Epithelial cell of alveolus of lung (primary cell): Measurements from ENCODE around the gene PADI4.

- RAMPAGE, long total RNA: no peak
- RRBS: no CpG with 5 or more reads among the region's 9 CpGs
Measured at GRCh38 chr1:17307796-17308408, at the start of gene PADI4. Gene PADI4 (plus strand): TSS chr1:17308197.

DNA sequence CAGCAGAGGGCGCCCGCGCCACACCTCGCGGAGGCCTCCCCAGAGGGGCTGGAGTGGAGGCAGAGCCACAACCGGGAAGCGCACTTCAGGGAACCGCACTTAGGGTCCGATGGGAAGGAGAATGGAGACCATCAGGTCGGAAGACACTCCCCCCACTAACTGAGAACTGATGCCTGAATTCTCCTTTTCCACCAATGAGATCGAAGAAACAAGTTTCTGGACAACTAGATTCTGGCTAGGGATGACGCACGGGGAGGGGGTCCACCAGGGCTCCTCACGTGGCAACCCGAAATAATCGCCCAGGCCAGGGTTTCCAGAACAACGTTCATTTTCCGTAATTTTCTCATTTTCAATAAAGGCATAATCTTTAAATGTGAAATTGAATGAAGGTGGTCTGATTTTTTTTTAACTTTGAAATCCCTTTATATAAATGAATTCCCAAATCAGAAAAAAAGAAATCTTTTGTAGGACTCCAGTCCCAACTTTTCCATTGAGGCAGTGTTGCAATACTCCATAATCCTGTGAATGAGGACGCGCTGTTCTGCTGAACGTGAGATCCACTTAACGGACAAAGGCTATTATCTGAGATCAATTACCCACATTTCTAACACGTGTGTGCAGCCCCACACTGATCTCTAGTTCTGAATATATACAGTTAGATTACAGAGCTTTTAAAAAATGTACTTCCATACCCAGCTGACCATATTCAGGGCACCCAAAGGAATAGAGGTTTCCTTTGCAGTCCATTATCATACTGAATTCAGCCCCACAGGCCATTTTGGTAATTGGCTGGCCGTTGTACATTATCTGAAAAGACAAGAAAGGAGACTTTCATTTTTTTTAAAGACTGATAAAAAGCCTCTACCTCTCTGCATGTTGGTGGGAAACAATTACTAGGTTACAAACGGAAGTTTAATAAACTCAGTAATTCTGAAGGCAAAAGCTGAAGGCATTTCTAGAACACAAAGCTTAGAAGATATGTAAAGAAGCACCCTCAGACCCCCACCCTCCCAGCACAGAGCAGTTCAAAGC is 19.1 kb downstream of the RCC2 start:
- RAMPAGE, long total RNA: no peak
- RRBS: no CpG with 5 or more reads among the region's 25 CpGs

DNA sequence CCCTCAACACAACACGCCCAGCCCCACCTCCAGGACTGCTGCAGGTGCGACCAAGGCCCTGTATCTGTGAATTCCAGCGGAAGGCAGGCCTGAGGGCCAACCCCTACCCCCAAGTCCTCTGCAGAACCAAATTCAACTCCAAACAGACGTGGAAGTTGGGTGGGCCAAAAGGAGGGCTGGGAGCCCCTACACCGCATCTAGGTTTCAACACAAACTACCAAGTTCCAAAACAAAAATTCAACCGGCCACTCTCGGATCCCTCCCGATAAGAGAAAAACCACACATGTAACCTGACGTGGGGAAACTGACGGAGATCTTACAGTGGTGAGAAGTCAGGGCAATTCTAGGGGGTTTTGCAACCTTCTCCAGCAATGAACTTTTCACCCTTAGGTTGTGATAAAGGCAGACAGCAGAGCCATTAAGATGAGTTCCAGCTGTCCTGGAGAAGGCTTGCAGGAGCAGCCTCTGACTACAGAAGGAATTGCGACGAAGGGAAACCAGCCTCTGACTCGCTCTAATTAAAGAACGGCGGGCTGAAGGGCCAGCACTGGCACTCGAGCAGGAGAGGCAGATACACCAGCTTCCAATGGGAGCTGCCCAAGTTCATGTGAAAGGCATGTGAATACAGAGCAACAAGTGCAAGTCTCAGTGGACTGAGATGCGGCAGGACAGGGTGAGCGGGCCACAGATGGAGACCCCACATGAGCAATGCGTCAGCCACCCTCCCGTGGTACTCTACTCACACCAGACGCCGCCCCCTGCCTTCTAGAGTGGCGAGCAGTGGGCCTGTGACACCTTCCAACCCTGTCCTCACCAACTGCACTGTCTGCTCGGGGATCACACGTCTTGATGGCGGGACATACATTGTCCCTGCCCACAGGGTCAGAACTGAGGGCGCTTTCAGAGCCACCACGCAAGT is 15.8 kb downstream of the RCC2 start:
- RAMPAGE, long total RNA: no peak
- RRBS: no CpG with 5 or more reads among the region's 28 CpGs

DNA sequence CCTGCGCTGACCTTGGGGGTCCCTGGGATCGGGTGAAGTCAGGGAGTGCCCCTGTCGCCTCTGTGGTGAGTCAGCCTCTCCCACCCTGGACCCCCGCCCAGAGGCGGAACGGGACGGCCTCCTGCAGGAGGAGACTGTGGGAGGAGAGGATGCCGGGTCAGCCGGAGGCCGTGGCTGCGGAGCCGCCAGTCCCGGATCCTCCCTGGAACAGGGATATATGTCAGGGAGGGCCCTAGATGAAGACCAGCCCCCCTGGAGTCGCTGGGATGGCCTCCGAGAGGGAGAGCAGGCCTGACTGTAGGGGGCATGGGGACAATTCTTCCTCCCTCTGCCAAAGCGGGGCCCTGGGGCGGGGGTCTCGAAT is 794 bp downstream of the ARHGEF10L start:
- RAMPAGE, long total RNA: no peak
- RRBS: no CpG with 5 or more reads among the region's 18 CpGs

- RAMPAGE, long total RNA: no peak
- RRBS: no CpG with 5 or more reads among the region's 7 CpGs
Measured at GRCh38 chr1:17567576-17568180, 28.2 kb downstream of the ARHGEF10L start.

DNA sequence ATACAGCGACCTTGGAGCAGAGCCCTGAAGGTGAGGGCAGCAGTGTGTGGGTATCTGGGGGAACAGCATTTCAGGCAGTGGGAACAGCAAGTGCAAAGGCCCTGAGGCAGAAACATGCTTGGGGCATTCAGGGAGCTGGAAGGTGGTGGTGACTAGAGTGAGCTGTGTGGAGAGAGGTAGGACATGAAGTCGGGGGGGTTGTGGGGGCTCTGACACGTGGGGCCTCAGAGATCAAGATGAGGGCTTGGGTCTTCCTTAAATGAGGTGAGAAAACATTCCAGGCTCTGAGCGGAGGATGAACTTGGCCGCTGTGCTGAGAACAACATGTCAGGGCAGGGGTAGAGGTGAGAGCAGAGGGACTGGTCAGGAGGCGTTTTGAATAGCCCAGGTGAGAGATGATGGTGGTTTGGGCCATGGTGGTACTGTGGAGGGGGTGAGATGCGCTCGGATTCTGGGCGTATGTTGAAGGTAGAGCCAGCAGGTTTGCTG is 30.9 kb downstream of the ARHGEF10L start:
- RAMPAGE, long total RNA: no peak
- RRBS: no CpG with 5 or more reads among the region's 9 CpGs

DNA sequence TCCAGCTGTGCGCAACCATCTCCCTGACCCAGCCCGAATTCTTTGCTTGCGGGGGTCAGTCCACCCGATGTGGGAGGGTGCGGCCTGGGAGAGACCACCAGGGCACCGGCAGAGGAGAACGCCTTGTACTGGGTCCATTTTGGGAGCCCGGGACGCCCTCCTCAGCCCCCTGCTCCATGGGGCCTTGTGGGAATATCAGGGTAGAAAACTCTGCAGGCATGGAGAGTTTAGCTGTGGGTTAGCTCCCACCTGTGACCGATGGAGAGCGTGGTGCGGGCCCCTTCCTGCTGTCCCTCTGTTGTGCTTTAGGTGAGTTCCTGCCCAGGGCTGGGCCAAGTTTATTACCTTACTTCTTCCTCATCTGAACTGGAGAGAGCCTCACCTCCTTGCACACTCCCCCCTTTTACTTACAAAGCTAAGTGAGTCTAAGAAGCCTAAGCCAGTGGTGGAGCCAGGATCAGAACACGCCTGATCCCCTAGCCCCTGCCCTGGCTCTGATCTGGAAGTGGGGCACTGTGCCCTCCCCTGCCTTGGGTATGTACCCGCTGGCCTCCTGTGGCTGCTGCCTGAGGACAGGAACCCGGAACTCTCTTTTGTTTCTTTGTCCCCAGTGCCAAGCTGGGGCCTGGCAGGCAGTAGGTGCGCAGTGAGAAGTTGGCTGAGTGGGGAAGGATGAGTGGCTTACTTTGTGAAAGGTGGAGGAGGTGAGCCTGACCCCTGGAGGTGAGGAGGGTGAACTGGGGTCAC is 32.8 kb downstream of the ARHGEF10L start:
- RAMPAGE, long total RNA: no peak
- RRBS: 80% methylated on average over 1 of the region's 16 CpGs

GRCh38 chr1:17617710-17618145 is 78.2 kb downstream of the ARHGEF10L start:
- RAMPAGE, long total RNA: no peak
- RRBS: no CpG with 5 or more reads among the region's 12 CpGs

- RAMPAGE, long total RNA: no peak
- RRBS: no CpG with 5 or more reads among the region's 14 CpGs
Measured at GRCh38 chr1:17644133-17644778, 104.8 kb downstream of the ARHGEF10L start.

GRCh38 chr1:17708552-17708776 is 46.7 kb upstream of the ACTL8 start:
- RAMPAGE, long total RNA: no peak

- RAMPAGE, long total RNA: no peak
- RRBS: no CpG with 5 or more reads among the region's 7 CpGs
Measured at GRCh38 chr1:18107162-18107451, 491 bp upstream of the IGSF21 start.

DNA sequence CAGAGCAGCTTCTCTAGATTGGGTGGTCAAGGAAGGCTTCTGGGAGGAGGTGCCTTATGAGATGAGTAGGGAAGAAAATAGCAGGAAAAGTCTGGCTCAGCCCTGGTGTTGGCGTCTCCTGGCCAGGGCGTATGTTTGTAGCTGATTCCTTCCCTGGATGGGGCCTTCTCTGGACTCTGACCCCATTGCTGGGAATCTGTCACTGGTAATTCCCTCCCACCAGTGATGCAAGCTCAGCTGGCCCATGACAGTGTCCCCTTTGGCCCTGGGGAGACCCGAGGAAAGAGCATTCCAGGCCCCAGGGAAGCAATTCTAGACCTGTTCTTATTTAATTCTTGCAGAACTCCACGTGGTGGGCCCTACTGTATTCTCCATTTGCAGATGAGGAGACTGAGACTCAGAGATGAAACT is 20.7 kb downstream of the IGSF21 start:
- RAMPAGE, long total RNA: no peak
- RRBS: no CpG with 5 or more reads among the region's 4 CpGs

DNA sequence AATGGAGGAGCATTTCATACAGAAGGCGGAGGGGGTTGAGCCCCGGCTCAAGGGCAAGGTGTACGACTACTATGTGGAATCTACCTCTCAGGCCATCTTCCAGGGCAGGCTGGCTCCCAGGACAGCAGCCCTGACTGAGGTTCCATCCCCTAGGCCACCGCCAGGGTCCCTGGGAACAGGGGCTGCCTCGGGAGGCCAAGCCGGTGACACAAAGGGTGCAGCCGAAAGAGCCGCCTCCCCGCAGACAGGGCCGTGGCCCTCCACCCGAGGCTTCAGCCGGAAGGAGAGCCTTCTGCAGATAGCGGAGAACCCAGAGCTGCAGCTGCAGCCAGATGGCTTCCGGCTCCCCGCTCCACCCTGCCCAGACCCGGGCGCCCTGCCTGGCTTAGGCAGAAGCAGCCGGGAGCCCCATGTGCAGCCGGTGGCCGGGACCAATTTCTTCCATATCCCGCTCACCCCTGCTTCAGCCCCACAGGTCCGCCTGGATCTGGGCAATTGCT is 1.1 kb downstream of the KLHDC7A start:
- RAMPAGE, long total RNA: no peak
- RRBS: 56% methylated on average over 8 of the region's 22 CpGs

GRCh38 chr1:18607530-18607792 is 23.2 kb upstream of the PAX7 start:
- RAMPAGE, long total RNA: no peak
- RRBS: no CpG with 5 or more reads among the region's 4 CpGs

GRCh38 chr1:18871164-18871597 is 11.7 kb upstream of the TAS1R2 start:
- RAMPAGE, long total RNA: no peak
- RRBS: no CpG with 5 or more reads among the region's 3 CpGs

DNA sequence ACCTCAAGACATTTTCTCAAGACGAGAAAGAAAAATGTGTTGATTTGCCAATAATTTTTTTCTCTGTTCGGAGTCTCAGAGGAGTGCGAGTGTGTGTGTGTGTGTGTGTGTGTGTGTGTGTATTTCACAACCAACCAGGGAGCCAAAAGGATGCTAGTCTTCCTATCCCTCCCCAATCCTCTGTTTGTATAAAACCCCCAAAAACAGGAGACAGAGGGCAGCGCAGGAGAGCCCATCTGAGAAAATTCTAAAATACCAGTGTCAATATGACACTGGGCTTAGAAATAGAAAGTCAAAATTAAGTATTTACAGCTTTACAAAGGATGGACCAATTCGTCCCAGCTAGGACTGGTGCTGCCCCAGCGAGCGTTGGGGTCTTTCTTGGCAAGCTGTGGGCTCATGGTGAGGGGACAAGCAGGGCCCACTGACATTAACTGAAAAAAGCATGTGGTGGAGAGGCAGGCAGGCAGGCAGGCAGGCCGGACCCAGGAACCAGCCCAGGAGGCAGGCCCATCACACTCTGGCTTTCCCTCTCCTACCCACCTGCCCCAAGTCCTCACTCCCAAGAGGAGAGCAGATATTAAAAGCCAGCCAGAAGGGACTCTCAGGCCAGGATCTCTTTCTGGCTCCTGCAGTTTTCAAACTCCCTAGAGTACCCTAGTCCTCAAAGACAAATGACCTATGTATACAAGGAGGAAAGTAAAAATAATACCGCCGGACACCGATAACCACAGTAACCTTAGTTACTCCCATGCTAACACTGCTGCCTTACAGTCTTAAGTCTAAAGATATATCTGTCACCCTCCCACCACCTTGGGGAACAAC is 3.5 kb upstream of the ALDH4A1 start:
- RAMPAGE, long total RNA: no peak
- RRBS: no CpG with 5 or more reads among the region's 11 CpGs

DNA sequence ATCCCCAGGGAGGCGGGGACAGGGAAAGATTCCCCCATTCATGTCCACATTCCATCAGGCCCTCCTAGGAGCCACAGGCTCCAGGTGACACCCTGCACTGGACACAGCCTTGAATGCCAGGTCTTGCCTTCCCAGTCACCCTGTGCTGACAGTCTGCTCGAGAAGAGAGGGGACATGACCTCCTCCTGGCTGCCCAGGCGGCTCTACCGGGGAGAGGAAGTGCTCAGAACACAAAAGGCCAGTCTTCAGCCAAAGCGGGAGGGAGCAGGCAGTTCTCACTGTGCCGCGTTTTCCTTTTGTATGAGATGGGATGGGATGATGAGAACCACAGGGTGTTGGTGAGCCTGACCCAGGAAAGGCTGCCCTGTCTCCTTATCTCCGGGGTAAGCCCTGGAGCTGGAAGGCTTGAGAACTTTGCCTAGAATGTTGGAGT is 14.6 kb downstream of the IFFO2 start:
- RAMPAGE, long total RNA: no peak
- RRBS: no CpG with 5 or more reads among the region's 8 CpGs

DNA sequence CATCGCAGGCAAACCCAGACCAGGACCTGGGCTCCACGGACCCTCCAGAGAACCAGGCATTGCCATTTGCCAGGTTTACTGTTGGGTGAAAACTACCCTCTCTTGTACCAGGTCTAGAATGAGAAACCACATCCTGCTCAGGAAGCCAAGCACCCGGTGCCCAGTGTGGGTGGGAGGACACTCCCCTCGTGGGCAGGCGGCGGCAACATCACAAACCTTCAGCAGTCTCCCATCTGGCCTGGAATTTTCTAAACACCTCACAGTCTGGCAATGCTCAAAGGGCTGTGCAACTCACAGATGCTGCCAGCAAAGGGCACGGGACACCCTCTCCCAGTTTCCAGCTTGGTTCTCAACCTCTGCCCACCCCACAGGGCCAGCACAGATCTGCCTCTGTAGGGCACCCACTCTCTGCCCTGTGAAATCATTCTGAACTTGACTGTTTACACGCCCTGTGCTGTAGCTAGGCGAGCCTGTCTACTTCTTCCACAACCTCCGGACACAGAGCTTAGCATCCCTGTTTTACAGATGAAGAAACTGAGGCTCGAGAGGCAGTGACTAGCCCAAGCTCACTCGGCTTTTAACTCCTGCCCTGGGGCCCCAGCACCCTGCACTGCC is 7.9 kb downstream of the IFFO2 start:
- RAMPAGE, long total RNA: no peak
- RRBS: no CpG with 5 or more reads among the region's 12 CpGs

DNA sequence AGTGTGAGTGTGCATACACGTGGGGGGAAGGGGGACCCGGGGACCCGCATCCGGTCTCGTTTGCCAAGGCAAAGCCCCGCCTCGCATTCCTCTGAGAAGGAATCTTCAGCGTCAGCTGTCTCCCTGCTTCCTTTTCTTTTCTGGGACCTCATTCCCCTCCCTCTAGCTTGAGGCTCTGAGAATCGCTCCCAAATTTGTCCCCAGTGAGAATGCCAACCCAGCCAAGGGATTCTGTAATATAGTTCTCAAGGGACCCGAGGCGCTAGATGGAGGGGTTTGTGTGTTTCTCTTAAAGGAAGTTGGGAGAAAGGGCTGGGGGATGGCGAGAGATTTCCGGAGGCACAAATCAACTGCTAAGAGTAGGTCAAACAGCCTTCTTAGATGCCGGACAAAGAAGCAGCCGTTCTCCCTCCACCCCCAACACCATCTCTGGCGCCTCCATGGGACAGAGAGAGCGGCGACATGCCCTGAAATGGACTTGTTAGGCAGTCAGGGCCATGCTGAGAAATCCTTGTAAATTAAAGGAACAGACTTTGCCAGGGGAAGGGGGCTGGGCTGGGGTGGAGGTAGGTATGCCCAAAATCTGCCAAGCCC is 6.6 kb downstream of the IFFO2 start:
- RAMPAGE, long total RNA: no peak
- RRBS: no CpG with 5 or more reads among the region's 18 CpGs

DNA sequence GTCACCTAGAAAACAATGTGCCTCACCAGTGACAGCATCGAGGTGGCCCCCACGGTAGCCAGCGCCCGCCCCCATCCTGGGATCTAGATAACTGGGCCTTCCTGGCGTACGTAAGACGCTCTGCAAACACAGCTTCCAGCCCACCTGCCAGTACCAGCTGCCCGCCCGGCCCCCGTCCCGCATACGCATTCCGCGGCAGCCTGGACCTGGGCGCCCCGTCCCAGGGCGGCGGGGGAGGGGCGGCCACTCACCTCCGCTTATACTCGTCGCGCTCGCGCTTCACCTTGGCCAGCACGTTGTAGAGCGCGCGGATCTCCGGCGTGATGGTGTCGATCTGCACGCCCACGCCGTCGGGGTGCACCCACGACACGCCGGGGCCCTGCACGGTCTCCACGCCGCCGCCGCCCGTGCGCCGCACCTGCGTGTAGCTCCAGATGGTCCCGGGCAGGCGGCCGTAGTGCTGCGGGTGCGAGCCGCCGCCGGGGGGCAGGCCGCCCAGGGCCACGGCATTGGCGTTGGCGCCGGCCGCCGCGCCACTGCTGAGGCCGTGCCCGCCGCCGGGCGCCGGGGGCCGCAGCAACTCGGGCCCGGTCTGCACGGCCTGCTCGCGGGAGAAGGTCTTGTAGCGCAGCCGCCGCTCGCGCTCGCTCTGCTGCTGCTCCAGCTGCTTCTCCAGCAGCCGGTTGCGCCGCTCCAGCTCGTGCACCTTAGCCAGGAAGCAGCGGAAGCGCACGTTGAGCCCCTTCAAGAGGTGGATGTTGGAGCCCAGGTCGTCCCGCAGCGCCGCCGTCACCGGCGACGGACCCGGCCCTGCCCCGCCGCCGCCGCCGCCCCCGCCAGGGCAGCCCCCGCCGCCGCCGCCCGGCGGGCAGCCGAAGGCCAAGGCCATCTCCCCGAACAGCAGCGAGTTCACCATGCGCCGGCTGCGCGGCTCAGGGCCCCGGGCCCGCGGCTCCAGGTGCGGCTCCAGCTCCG is 772 bp downstream of the IFFO2 start:
- RAMPAGE, long total RNA: no peak
- RRBS: 1% methylated on average over 62 of the region's 122 CpGs